Endothelial cell of umbilical vein (primary cell): ENCODE results near the gene TNIK.

- PRO-cap: bidirectional peak, plus-strand start at chr3:169349583, minus-strand start at chr3:169349495
CAGE:
- cytosol, long polyA minus RNA: no peak
- cytosol, long polyA plus RNA: no peak
- long polyA plus RNA: no peak
- nucleus, long polyA minus RNA: no peak
- nucleus, long polyA plus RNA: no peak
These were observed 314.5 kb downstream of the MECOM start for GRCh38 chr3:169348813-169349645.

GRCh38 chr3:169383523-169384181 lies 279.9 kb downstream of the MECOM start:
- PRO-cap: no peak
CAGE:
- cytosol, long polyA minus RNA: no peak
- cytosol, long polyA plus RNA: no peak
- long polyA plus RNA: no peak
- nucleus, long polyA minus RNA: no peak
- nucleus, long polyA plus RNA: no peak

DNA sequence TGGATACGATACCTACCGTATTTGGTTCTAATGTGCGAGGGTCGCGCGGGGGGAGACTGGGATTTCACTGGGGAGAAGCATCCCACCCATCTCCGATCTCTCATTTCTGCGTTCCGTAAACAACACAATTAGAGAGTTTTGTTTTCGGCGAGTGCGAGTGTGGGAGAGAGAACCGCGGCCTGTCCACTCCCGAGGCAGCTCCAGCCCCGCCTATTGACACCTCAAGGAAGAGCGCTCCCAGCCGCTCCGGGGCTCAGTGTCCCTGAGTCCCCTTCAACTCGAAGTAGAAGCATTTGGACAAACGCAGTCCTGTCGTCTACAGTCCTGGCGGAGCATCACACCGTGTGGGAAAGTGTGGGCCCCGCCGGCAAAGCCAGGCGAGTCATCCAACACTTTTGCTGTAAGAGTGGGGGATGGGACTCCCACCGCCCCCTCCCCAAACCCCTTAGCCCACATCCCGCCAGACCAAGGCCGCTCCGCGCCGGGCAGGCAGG lies 1.7 kb downstream of the MECOM start:
- PRO-cap: bidirectional peak, plus-strand start at position 213 of the sequence, minus-strand start at position 212 of the sequence; bidirectional peak, plus-strand start outside the sequence, minus-strand start at position 346 of the sequence
CAGE:
- cytosol, long polyA minus RNA: no peak
- cytosol, long polyA plus RNA: no peak
- long polyA plus RNA: no peak
- nucleus, long polyA minus RNA: no peak
- nucleus, long polyA plus RNA: no peak

DNA sequence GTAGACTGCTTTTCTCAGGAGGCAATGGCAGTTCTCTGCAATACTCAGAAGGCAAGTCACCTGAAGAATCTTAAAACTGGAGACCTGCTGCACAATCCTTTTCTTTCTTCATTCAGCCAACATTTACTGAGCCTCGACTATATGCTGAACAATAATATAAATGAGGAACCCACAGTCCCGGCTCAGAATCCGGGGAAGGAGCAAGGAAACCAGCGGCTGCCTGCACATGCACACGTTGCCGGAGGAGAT lies 35.2 kb downstream of the SEC62 start:
- PRO-cap: no peak
CAGE:
- cytosol, long polyA minus RNA: no peak
- cytosol, long polyA plus RNA: no peak
- long polyA plus RNA: no peak
- nucleus, long polyA minus RNA: no peak
- nucleus, long polyA plus RNA: no peak

GRCh38 chr3:170045590-170045889 lies 7.7 kb downstream of the GPR160 start:
- PRO-cap: no peak
CAGE:
- cytosol, long polyA minus RNA: no peak
- cytosol, long polyA plus RNA: no peak
- long polyA plus RNA: no peak
- nucleus, long polyA minus RNA: no peak
- nucleus, long polyA plus RNA: no peak

DNA sequence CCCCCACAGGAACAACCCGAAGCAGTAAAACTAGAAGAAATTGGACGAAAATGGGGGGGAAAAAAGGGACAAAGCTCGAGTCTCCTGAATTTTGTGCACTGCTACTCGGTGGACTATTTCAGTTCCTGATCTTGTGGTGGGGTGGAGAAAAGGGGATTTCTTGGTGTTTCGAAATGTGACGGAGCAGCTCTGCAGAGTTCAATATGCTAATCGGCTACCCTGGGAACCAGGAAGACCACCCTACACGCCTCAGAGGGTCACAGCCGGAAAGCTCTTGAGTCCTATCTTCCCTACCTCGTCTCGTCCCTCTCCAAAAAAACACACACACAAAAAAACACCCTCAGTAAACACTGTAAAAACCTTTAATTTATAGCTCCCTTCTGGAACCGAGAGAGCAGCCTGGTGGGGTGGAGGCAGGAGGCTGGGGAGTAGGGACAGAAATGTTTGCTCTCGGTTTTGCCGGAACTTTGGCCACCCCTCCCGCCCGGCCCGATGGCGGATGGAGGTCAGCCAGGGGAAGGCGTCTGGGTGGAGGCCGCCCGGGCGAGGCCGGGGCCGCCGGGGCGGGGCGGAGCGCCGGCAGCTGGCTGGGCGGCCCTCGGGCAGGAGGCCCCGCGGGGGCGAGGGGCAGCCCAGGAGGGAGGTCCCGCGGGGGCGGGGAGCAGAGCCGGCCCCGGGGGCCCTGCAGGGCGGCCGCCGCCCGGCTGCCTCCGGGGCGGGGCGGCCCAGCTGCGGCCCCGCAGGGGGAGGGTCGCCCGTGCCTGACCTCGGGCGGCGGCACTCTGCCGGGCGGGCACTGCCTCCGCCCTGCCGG lies 1.0 kb upstream of the SKIL start:
- PRO-cap: bidirectional peak, plus-strand start at position 664 of the sequence, minus-strand start at position 501 of the sequence
CAGE:
- cytosol, long polyA minus RNA: no peak
- cytosol, long polyA plus RNA: no peak
- long polyA plus RNA: no peak
- nucleus, long polyA minus RNA: no peak
- nucleus, long polyA plus RNA: no peak

GRCh38 chr3:170360062-170360764 lies 2.7 kb downstream of the SKIL start:
- PRO-cap: no peak
CAGE:
- cytosol, long polyA minus RNA: no peak
- cytosol, long polyA plus RNA: no peak
- long polyA plus RNA: no peak
- nucleus, long polyA minus RNA: no peak
- nucleus, long polyA plus RNA: no peak

DNA sequence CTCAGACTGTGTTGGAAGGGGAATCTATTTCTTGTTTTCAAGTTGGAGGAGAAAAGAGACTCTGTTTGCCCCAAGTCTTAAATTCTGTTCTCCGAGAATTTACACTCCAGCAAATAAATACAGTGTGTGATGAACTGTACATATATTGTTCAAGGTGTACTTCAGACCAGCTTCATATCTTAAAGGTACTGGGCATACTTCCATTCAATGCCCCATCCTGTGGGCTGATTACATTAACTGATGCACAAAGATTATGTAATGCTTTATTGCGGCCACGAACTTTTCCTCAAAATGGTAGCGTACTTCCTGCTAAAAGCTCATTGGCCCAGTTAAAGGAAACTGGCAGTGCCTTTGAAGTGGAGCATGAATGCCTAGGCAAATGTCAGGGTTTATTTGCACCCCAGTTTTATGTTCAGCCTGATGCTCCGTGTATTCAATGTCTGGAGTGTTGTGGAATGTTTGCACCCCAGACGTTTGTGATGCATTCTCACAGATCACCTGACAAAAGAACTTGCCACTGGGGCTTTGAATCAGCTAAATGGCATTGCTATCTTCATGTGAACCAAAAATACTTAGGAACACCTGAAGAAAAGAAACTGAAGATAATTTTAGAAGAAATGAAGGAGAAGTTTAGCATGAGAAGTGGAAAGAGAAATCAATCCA lies 3.4 kb downstream of the SKIL start:
- PRO-cap: no peak
CAGE:
- cytosol, long polyA minus RNA: start-site peak on the plus strand centred at position 395 of the sequence, 29 bp wide, 119 reads
- cytosol, long polyA plus RNA: no peak
- long polyA plus RNA: no peak
- nucleus, long polyA minus RNA: start-site peak on the minus strand centred at position 221 of the sequence, 38 bp wide, 5 reads
- nucleus, long polyA plus RNA: no peak

GRCh38 chr3:170362149-170362647 lies 4.7 kb downstream of the SKIL start:
- PRO-cap: no peak
CAGE:
- cytosol, long polyA minus RNA: no peak
- cytosol, long polyA plus RNA: no peak
- long polyA plus RNA: no peak
- nucleus, long polyA minus RNA: no peak
- nucleus, long polyA plus RNA: no peak

DNA sequence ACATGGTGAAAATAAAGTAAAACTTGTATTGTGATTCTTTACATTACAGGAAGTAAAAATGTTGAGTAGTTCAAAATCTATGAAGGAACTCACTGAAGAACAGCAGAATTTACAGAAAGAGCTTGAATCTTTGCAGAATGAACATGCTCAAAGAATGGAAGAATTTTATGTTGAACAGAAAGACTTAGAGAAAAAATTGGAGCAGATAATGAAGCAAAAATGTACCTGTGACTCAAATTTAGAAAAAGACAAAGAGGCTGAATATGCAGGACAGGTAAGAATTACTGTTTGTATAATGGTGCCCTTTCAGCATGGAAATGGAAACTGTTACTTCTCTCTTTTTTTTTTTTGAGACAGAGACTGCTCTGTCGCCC lies 27.7 kb upstream of the CLDN11 start:
- PRO-cap: no peak
CAGE:
- cytosol, long polyA minus RNA: no peak
- cytosol, long polyA plus RNA: no peak
- long polyA plus RNA: no peak
- nucleus, long polyA minus RNA: no peak
- nucleus, long polyA plus RNA: no peak

- PRO-cap: no peak
CAGE:
- cytosol, long polyA minus RNA: no peak
- cytosol, long polyA plus RNA: no peak
- long polyA plus RNA: no peak
- nucleus, long polyA minus RNA: no peak
- nucleus, long polyA plus RNA: no peak
These were observed 84.1 kb upstream of the SLC2A2 start for GRCh38 chr3:171110657-171110972.

- PRO-cap: no peak
CAGE:
- cytosol, long polyA minus RNA: no peak
- cytosol, long polyA plus RNA: no peak
- long polyA plus RNA: no peak
- nucleus, long polyA minus RNA: no peak
- nucleus, long polyA plus RNA: no peak
These were observed 204.9 kb downstream of the TNIK start for GRCh38 chr3:171255168-171255890.

- PRO-cap: no peak
CAGE:
- cytosol, long polyA minus RNA: no peak
- cytosol, long polyA plus RNA: no peak
- long polyA plus RNA: no peak
- nucleus, long polyA minus RNA: no peak
- nucleus, long polyA plus RNA: no peak
These were observed 164.2 kb downstream of the TNIK start for GRCh38 chr3:171295979-171296381.

DNA sequence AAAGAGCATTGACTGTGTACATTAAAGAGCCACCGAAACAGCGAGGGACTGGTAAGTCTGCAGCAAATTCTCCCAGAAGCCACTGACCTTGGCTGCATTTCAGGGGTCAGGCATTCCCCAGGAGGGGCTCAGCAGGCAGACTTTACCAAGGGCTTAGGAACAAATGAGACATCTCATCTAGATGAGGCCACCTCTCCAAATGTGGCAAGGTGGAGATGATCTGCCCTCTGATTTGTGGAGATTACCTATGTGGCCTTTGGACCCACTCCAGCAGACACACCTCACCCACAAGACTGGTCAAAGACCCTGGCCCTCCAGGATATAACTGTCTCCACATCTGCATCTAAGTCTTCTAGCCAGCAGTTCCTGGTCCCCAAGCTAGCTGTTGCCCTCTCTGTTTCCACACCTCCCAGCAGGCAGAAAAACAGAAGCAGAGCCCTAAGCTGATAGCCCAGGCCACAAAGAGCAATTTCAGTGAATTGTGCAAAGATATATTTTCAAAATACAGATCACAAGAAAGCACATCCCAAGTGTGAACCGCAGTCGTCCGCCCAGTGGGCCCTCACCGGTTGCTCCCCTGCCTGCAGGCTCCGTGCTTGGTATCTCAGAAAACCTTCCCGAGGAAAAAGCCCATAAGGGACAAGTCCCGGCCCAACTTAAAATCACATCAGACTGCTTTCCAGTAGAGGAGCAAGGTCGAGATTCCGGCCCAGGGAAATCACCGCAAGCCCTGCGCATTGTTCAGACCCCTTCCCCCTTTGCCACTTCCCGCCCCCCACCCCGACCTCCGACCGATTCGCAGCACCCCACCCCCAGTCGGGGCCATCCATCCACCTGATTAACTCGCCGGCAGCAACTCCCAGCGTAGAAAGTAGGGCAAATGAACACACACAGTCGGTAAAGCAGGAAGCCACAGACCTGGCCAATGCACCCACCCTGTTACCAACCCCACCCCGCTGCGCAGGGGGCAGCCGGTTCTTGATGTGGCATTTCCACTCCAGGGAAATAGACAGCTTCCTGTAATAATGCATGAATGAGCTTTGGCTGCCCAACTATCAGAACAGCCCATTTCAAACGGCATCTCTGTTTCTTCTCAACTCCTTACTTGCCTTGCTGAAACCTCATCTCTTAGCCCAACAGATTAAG lies 2.5 kb downstream of the TNIK start:
- PRO-cap: no peak
CAGE:
- cytosol, long polyA minus RNA: no peak
- cytosol, long polyA plus RNA: no peak
- long polyA plus RNA: no peak
- nucleus, long polyA minus RNA: no peak
- nucleus, long polyA plus RNA: no peak

DNA sequence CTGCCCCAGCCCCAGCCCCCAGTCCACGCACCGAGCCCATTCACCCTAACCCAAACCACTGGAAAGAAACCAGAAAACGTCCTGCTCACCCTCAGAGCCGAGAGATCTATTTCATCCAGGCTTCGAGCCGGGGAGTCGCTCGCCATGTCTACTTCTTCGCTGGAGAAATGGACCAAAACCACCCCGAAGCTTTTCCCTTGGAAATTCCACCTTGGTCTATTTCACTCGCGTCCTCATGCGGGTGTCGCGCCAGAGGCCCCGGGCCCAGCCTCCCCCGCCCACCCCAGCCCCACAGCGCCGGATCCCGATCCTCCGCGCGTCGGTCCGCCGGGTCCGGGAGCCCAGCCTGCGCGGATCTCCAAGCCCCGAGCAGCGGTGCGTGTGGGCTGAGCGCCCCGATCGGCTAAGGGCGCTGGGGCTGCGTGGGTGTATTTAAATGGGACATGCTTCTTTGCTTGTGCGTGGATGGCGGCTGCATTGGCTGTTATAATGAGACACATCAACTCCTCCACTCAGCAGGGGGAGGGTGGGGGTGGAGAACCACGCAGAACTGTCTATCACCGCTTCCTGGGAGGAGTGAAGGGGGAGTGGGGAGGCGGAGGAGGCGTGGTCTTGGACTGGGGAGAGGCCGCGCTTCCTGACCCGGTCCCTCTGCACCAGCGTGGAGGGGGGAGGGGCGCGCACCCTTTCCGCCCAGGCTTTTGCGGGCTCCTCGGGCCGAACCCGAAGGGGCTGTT lies at the start of gene TNIK:
TNIK (minus strand) TSS at position 488 of the 737 bp plus-strand sequence.
- PRO-cap: unidirectional peak, minus-strand start at position 108 of the sequence; bidirectional peak, plus-strand start at position 662 of the sequence, minus-strand start at position 488 of the sequence
CAGE:
- cytosol, long polyA minus RNA: no peak
- cytosol, long polyA plus RNA: no peak
- long polyA plus RNA: start-site peak on the minus strand centred at position 213 of the sequence, 153 bp wide, 27 and 26 reads in 2 replicates
- nucleus, long polyA minus RNA: start-site peak on the minus strand centred at position 483 of the sequence, 55 bp wide, 1,127 reads
- nucleus, long polyA plus RNA: start-site peak on the minus strand centred at position 190 of the sequence, 142 bp wide, 27 and 30 reads in 2 replicates; start-site peak on the minus strand centred at position 487 of the sequence, 62 bp wide, 417 and 372 reads in 2 replicates

- PRO-cap: no peak
CAGE:
- cytosol, long polyA minus RNA: no peak
- cytosol, long polyA plus RNA: no peak
- long polyA plus RNA: no peak
- nucleus, long polyA minus RNA: no peak
- nucleus, long polyA plus RNA: no peak
These were observed 89.0 kb downstream of the TMEM212 start for GRCh38 chr3:171931971-171932774.

DNA sequence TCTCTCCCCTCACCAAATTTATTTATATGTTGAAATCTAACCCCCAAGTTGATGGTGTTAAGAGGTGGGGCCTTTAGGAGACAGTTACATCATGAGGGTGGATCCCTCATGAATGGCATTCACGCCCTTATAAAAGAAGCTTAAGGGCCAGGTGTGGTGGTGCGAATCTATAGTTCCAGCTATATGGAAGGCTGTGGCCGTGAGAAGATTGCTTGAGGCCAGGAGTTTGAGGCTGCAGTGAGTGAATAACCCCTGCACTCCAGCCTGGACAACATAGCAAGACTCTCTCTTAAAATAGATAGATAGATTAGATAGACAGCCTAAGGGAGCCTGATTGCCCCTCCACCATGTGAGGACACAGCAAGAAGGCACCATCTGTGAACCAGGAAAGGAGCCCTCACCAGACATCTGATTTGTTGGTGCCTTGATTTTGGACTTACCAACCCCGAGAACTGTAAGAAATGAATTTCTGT lies 24.5 kb downstream of the FNDC3B start:
- PRO-cap: no peak
CAGE:
- cytosol, long polyA minus RNA: no peak
- cytosol, long polyA plus RNA: no peak
- long polyA plus RNA: no peak
- nucleus, long polyA minus RNA: no peak
- nucleus, long polyA plus RNA: no peak

DNA sequence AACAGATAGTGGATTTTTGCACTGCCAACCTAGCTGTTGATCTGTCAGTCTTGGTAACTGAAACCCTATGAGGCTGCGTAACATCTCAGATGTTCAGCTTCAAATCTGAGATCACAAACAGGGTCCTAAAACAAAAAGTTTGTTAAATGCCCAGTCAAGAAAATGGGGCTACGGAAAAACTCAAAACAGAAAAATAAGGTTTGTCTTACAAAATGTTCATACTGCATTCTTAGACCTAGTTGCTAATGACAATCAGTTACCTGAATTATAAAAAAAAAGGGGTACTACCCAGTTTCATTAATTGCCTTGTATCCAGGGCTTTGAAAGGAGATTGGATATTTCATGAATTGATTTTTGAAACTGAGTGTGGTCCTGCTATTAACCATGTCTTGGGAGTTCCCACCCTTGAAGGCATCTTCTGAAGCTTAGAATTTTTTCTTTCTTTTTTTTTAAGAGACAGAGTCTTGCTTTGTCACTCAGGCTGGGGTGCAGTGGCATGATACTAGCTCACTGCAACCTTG lies 40.5 kb downstream of the FNDC3B start:
- PRO-cap: no peak
CAGE:
- cytosol, long polyA minus RNA: no peak
- cytosol, long polyA plus RNA: no peak
- long polyA plus RNA: no peak
- nucleus, long polyA minus RNA: no peak
- nucleus, long polyA plus RNA: no peak

DNA sequence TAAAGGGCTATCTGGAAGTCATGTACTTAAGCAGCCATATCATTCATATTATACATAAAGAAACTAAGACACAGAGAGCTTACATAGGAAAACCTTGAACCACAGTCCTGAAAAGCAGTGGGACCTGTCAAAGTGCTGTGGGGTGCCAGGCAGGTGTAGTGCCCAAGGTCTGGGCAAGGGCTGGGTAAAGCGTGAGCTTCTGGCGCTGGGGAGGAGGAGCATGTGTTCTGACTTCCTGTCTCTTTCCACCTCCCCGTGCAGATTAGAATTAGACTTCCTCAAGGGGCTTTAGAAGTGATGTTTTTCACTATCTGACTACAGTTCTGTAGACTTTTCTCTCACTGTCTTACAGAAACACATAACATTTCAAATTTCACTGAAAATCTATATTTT lies 63.1 kb downstream of the FNDC3B start:
- PRO-cap: no peak
CAGE:
- cytosol, long polyA minus RNA: no peak
- cytosol, long polyA plus RNA: no peak
- long polyA plus RNA: no peak
- nucleus, long polyA minus RNA: no peak
- nucleus, long polyA plus RNA: no peak

GRCh38 chr3:172162800-172163345 lies 123.5 kb downstream of the FNDC3B start:
- PRO-cap: no peak
CAGE:
- cytosol, long polyA minus RNA: no peak
- cytosol, long polyA plus RNA: no peak
- long polyA plus RNA: no peak
- nucleus, long polyA minus RNA: no peak
- nucleus, long polyA plus RNA: no peak